A172 (cell line): Measurements from ENCODE around the genes MPPE1 and MC5R.

DNA sequence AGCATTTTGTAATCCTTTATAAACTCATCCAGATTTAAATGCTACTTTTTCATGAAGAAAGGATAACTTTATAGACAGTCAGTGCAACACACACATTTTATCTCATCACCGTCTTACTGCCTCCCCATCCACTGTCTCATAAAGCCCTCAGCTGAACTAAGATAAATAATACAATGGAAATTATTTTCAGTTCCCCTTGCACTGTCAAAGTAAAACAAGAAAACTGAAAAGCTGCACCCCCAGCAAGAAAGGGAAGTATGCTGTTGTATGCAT lies 25.1 kb downstream of the MPPE1 start:
- RAMPAGE, long total RNA = no peak

DNA sequence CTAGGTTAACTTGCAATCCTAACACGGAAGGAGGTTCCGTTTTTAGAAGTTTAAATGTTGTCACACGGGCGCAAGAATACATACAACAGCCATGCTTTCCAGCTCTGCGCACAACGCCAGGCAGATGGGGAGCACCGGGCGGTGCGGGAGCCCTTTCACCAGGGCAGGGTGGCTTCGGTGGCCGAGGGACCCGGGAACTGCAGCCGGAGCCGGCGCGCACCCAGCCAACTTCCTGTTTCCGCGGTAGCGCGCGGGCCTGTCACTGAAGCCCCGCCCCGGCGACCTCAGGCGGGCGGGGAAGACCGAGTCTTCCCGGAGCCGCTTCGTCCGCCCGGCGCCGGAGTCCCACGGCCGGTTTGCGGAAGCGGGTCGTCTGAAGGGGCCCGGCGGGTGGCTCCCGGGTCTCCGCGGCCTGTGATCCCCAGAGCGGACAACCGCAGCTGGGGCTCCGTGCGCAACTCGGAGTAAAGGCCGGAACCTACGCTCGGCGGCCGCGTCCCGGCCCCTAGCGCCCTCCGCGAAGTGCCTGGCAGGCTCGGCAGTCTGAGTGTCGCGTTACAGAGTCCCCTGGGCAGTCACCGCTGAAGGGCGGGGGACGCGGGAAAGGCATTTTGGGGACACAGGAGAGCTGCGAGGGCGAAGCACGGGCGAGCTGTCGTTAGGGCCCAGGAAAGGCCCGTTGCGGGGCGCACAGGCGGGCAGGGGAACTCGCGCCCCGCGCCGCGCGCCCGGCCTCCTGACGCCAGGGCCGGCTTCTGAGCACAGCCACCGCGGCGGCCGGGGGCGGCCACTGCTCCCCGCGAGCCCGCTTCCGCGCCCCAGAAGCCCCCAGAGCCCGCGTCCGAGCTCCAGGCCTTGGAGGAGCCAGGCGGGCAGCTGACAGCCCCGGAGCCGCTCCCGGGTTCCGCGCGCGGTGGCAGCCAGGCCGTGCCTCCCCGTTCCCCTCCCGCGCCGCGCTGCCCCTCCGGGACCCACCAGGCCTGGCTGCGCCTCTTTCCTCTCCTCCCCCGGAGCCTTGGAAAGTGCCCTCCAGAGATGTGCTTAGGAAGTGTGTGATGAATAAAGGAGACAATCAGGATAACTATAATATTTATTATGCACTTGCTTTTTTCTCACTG lies at the start of gene MPPE1:
Gene MPPE1, minus strand, starts transcription at position 201 of the 1,118 bp plus-strand sequence.
- RAMPAGE, long total RNA = start-site peak on the minus strand centred at position 205 of the sequence, 58 bp wide, 48 and 91 reads in 2 replicates

DNA sequence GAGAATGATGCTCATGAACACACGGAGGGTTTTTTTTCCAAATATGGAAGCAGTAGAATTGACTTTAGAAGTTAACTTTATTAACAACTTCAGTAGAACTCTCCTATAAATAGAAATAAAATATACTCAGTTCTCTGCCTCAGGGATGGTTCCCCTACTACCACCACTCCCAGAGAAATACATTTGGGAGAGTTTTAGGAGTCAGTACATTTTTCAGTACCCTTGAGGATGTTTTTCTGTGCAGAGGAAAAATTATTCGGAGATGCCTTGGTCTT lies 16.9 kb upstream of the IMPA2 start:
- RAMPAGE, long total RNA = no peak

DNA sequence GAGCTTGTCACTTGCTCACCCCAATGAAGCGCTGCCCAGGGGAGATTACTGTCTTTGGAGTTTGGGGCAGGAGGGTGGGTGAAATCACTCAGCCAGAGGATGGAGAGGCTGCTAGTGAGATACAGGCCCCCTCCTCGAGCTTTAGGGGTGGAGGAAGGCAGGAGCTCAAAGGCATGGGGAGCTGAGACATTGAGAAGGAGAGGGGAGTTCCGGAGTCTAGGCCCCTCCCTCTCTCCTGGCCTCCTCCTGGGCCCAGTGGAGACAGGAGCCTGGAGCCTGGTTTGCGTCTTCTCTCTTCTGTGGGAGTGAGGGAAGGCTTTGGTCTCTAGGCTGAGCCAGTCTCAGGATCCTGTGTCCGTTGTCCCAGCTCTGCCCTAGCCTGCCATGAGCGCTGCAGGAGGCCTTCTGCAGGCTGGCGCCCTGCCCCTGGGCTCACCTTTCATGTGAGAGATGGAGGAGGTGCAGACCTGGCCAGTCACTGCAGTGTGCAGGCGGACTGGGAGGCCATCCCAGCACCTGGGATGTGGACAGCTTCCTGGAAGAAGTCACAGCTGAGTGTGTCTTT lies 8.6 kb downstream of the IMPA2 start:
- RAMPAGE, long total RNA = no peak

GRCh38 chr18:12014734-12015629 lies 33.7 kb downstream of the IMPA2 start:
- RAMPAGE, long total RNA = no peak

DNA sequence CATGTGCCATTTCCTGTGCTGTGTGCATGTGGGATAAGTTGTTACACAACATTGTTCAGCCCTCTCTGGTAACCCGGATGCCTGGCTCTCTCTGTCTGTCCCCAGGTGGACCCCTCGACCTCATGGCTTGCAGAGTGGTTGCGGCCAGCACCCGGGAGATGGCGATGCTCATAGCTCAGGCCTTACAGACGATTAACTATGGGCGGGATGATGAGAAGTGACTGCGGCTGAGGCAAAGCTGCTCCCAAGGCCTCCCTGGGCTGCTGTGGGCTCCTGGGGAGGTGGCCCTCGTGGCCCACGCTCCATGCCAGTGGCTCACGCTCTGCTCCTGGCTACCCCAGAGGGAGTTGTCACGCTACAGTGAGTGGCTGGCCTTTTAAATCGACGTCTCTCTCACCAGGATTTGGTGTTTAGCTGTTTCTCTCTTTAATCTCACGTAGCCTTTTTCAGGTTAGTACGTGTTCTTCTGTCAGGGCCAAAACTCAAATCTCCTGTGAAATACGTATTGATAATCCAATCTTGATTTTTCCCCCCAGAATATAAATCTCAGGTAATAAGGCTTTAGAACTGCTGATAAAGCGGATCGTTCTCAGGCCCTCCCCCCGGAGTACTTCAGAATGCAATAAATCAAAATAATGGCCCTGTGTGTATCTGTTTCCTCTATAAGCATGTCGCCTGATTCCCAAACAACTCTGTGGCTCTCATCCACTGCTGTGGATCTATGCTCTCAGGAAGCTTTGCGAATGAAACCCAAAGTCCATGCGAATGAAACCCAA lies 49.1 kb downstream of the IMPA2 start:
- RAMPAGE, long total RNA = no peak

DNA sequence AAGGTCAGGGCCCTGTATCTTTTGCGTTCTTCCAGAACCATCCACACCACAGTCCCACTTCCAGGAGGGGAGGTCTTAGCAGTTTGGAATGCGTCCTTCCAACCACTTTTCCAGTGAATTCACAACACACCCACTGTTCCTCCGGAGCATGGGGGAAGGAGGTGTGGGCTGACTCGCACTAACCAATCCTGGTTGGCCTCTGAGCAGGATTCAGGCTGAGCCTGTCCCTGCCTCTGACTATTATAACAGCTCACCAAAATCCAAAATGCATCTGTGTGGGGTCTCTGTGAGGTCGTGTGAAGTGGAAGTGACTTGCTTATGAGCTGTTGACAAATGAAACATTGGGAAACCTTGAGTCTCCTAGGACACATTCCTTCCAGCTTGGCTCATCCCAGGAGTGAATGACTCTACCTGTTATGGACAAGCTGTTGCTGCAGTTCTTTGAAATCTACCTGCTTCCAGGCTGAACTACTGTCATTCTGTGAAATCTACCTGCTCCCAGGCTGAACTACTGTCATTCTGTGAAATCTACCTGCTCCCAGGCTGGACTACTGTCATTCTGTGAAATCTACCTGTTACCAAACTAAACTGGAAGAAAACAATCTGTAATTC lies 1.5 kb downstream of the CIDEA start:
- RAMPAGE, long total RNA = no peak

GRCh38 chr18:12280106-12280545 lies 26.0 kb downstream of the CIDEA start:
- RAMPAGE, long total RNA = no peak

GRCh38 chr18:12325516-12326615 lies 17.8 kb downstream of the TUBB6 start:
- RAMPAGE, long total RNA = no peak

GRCh38 chr18:12375976-12376500 lies 989 bp downstream of the AFG3L2 start:
- RAMPAGE, long total RNA = no peak

DNA sequence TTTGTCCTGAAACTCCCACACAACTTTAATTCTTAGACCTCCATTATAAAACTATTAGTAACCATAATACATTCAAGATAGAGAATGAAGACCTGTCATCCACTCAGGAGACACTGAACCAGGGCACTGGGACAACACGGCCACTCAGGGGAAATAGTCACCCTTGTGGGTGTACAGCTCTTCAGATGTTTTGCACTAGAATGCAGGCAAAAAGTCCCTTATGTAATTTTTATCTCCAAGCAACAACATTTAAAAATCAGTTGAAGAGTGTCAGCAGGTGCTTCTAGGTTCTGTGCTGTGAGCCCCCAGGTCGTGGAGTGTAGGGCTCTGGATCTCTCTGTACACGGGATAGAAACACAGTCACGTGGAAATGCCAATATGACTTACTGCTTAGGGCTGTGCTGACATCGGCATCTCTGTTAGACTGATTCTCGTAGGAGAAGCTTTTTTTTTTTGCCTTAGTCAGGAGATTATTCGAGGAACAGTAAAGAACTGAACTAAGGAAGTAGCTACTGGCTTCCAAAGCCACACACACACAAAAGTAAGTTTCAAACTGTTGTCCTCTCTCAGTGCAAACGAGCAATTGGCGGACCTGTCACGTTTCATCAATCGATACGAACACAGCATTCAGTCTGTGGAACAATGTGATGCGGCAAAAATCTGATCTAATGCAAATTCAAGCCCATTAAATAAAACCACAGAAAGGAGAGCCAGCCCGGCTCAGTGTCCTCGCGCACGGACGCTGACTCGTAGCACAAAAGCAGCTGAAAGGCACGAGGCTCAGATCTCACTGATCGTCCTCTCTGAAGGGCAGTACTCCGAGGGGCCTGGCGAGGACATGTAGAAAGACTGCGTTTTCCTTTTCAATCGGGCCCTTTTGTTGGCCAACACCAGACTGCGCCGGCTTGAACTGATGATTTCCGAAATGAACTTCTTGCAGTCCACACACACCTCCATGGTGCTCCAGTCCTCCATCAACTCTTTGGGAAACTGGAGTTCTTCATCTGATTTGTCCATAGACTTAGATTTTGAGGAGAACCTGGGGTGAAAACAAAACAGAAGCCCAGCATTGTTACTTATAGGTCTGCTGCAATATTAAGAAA lies 41.5 kb downstream of the PRELID3A start:
- RAMPAGE, long total RNA = no peak

DNA sequence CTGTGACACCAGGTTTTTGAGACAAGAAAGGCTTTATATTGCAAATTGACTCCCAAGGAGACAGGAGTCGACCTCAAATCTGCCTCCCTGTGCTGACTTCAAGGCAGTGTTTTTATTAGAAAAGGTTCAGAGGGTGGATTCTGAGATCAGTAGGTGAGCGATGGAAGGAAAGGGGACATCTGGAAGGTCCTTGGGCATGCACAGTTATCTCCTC lies 10.4 kb downstream of the PSMG2 start:
- RAMPAGE, long total RNA = no peak

- RAMPAGE, long total RNA = no peak
Observed at GRCh38 chr18:12819239-12819740, 64.7 kb downstream of the PTPN2 start.

- RAMPAGE, long total RNA = no peak
Observed at GRCh38 chr18:12910798-12911668, 27.0 kb upstream of the PTPN2 start.

GRCh38 chr18:13268060-13268369 lies 49.5 kb downstream of the LDLRAD4 start:
- RAMPAGE, long total RNA = no peak

DNA sequence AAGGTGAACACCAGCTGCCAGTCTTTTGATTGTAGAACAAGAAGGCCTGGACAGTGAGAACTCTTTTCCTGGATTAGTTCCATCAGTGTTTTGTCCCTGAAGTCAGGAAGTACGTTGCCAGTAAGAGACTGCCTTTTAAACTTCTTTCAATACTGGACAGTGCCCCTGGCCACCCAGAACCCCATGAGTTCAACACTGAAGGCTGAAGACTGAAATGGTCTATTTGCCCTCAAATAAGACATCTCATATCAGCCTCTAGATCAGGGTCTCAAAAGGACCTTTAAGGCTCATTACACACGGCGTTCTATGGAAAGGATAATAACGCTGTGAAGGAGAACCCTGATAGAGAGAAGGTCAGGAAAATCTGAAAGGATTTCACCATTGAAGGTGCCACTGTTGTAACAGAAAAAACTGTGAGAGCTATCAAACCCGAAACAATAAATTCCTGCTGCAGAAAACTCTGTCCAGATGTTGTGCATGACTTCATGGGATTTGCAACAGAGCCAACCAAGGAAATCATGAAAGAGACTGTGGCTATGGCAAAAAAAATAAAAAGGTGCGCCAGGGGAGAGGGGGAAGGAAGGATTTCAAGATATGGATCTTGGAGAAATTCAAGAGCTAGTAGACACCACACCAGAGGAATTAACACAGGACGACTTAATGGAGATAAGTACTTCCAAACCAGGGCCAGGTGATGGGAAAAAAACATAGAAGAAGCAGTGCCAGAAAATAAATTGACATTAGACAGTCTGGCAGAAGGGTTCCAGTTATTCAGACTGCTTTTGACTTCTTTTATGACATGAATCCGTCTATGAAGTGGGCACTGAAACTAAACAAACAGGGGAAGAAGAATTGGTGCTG lies 87.9 kb downstream of the LDLRAD4 start:
- RAMPAGE, long total RNA = no peak

DNA sequence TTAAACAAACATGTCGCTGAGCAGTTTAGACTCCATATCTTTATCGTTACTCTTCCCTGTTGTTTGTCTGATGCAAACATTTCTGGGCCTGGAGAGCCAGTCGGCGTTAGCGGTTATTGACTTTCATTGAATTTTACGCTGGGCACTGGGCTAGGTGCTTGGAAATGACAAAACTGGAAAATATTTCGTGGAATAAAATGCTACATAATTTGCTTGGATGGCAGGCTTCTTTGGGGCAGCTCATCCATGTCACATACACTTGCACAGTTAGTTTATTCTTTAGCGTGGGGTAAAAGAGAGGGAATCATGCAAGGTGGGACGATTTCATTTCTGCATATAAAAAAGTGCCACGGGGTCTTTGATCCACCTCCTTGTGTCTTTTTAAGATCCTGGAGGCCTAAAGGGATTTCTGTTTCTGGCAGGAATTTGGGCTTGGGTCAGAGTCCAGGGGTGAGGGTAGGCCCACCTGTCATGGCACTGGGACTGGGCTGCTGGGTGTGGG lies 181.5 kb downstream of the LDLRAD4 start:
- RAMPAGE, long total RNA = no peak

GRCh38 chr18:13453514-13454064 lies 235.0 kb downstream of the LDLRAD4 start:
- RAMPAGE, long total RNA = no peak

DNA sequence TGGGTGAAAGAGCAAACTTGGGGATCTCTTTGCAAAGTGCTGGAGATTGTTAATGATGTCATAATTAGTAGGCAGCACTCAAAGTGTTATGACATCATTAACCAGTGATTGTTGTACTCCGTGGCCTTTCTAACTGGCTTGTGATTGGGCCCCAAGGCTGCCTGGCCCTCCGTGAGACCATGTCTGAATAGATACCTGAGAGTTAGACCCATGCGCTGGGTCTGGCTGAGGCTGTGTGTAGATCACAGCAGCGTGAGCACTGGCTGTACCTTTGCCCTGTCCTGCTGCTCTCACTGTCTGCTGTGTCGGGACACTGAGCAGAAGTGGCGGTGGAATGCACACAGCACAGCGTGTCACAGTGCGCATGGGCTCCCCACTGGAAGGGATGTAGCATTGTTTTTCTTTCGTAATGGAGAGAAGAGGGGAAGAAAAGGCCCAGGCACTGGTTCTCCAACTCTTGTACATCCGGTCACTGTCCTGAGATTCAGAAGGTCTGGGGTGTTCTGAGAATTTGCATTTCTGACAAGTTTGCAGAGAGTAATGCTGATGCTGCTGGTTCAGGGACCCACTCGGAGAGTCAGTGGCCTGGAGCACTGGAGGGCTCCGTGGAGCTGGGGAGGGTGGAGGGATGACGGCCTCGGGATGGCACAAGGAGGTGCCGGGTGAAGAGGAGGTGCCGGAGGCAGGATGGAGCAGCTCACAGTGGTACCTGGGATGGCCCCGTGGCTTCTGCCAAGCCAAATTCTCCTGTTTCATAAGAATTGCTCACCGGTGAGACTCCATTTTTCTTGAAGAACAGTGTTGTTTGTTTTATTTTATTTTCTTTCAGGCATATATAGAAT lies 252.7 kb downstream of the LDLRAD4 start:
- RAMPAGE, long total RNA = no peak

- RAMPAGE, long total RNA = no peak
Observed at GRCh38 chr18:13823862-13824448, at the start of gene MC5R. Gene MC5R (plus strand): TSS chr18:13824149.